HT-29 (cell line): ENCODE results near the gene UGT1A9.

DNA sequence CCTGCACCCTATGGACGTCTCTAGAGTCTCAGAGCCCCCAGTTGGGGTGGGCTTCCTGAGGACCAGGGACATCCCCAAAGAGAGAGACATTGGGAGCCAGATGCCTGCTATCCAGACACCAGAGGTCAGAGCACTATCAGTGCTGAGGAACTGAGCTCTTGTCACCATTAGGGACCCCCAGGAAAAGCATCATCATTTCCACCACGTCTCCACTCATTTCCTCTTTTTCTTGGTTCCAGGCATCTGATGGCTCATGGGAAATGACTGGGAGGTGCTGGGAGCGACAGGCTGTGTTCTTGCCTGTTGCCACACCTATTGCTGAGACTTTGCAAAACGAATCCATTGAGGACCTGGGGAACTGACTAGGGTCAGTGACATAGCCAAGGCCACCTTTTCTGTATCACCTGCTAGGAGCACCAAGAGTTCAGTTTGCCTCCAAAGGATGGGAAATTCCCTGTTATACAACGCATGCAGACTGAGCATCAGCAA is 9.5 kb downstream of the NEU2 start:
- RAMPAGE, long total RNA = no peak

GRCh38 chr2:233082198-233082539 is 22.0 kb downstream of the INPP5D start:
- RAMPAGE, long total RNA = no peak

DNA sequence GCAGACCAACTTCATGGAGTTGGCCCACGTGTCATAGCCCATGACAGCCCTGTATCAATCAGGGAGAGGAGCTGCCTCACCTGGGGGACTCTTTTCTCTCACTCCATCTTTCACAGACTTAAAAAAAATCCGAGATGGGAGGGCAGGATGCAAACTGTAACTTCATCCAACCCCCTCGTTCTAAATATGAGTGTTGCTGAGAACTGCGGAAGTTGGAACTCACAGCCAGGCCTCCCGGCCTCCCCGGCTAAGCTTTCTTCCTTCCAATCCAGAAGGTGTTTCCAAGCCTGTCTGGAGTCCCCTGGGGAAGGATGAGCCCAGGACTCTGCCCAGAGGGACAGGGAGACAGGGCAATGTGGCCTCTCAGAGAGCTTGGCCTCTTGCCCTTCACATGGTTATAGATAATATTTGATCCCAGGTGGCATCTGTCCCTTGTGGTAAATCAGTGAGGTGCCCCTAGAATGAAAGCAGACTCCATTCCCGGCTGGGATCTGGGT is 22.5 kb downstream of the INPP5D start:
- RAMPAGE, long total RNA = no peak

DNA sequence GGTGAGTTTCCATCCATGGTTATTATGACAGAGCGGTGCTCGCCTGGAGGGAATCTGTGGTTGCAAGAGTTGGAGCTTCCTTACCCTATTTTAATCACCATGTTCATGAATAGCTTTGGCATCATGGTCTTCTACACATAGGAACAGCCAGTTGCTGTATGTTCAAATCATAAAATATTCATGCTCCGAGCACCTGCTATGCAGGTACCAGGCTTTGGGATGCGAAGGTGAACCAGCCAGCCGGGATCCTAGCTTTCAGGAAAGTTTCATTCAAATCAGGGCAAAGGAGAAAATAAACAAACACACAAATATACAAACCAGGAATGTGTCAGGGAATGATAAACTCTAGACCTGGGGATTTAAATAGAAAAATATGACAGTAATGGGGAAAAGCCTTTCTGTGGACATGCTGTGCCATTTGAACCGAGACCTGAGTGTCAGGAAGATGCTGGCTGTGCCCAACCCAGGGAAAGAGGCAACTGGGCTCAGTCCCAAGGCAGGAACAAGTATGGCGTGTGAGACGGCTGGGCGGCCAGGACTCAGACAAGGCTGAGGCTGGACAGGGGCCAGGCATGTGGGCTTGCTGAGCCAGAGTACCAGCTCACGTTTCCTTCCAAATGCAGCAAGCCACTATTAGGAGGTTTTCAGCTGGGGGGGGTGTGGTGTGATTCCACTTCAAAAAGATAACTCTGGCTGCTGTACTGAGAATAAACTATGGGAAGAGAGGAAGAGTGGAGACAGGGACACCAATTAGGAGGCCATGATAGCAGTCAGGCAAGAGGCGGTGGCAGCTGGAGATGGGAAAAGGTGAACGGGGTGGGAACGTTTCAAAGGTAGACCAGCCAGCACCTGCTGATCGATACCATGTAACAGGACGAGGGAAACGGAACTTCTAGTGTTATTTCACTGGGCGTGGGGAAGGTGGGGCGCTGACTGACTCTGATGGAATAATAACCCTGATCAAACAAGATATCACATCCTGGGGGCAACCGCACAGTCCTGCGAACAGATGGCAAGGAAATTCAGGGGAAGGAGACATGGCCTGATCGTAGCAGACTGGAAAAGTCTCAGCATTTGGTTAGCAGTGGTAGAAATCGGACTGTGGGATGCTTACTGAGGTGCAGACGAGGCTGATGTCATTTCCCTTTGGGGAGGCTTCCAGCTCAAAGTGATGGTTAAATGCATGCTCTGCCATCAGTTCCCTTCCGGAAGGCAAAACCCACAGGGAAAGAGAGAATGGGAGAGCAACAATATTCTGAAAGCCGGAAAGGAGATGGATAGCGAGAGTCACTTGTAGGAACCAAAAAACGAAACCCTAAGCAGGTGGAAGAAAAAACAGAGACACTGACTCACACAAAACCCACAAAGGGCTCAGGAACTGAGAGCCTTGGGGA is 92.6 kb downstream of the INPP5D start:
- RAMPAGE, long total RNA = no peak

DNA sequence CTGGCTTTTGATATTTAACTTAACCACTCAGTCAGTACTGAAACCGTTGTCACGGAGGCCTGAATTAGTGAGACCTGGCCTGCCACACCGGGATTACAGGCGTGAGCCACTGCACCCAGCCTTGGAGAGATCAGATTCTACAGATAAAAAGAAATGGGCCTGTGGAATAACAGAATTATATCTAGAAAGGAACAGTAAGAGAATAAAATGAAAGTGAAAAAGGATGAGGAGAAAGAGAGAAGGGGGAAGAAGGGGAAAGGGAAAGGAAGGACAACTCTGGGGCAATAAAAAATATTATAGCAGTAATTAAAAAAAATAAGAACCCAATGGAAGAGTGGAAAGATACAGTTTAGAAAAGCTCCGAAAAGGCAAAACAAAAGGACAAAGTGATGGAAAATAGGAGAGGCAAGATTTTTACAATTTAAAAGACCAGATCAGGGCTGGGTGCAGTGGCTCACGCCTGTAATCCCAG is 94.8 kb downstream of the INPP5D start:
- RAMPAGE, long total RNA = no peak

- RAMPAGE, long total RNA = no peak
Observed at GRCh38 chr2:233164315-233165007, 87.0 kb upstream of the ATG16L1 start.

GRCh38 chr2:233204396-233205093 is 46.9 kb upstream of the ATG16L1 start:
- RAMPAGE, long total RNA = no peak

GRCh38 chr2:233213525-233214062 is 37.9 kb upstream of the ATG16L1 start:
- RAMPAGE, long total RNA = no peak

DNA sequence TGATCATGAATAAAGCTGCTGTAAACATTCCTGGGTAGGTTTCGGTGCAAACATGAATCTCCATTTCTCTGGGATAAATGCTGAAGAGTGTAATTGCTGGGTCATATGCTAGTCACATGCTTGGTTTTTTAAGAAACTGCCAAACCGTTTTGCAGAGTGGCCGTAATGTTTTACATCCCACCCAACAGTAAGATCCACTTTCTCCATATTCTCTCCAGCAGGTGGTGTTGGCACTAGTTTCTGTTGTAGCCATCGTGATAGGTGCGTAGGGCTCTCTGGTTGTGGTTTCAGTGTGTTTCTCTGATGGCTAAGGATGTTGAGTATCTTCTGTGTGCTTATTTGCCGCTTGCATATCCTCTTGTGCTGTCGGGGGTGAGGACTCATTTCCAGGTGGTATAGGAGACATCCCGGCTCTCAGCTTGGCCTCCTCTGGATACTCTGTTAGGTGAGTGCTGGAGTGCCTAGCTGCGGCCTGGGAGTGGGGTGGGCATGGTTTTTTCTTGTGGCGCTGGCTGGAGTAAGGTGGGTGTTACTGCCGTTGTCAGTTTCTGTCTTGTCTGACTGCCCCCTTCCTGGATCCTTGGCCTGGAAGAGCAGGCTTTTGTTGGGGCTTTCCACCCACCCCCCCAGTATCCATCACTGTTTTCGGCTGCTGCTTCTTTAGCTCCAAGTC is 69.0 kb downstream of the DGKD start:
- RAMPAGE, long total RNA = no peak

GRCh38 chr2:233451574-233452048 is 97.3 kb downstream of the DGKD start:
- RAMPAGE, long total RNA = no peak

DNA sequence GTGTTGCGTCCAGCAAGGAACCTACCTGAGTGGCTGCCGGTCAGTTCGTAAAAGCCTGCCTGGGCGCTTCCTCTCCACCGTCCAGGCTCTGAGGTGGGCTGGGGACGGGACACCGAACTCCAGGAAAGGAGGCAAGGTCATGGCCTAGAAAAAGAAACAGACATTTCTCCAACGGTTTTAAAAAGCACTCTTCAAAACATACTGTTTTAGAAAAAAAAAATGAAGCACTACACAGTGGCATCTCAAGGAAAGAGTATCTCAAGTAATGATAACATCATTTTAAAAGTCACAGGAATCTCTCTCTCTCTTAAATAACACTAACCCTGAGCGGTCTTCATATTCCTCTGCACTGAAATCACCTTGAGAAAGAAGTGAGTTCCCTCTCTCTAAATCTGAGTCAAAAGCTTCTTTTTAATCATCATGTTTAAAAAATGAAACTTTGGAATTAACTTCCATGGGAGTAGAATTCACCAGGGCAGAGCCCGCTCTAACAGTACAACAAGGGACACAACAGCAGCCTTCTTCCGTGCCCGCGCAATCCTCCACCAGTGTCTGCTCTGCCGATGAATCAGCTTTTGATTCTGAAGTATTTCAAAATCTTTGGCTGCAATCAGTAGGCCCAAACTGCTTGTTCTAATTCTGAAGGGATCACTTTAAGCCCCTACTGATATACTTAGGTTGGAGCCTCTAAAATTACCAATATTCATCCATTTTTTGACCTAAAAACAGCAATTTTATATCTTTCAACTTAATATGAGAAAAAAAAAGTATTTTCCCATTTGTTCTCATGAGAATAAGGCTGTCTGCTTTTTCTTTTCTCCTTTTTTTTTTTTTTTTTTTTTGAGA is 77.0 kb downstream of the USP40 start:
- RAMPAGE, long total RNA = no peak

GRCh38 chr2:233671437-233672224 is at the start of gene UGT1A9:
TSS of gene UGT1A9 (plus strand) at chr2:233671898.
- RAMPAGE, long total RNA = no peak

DNA sequence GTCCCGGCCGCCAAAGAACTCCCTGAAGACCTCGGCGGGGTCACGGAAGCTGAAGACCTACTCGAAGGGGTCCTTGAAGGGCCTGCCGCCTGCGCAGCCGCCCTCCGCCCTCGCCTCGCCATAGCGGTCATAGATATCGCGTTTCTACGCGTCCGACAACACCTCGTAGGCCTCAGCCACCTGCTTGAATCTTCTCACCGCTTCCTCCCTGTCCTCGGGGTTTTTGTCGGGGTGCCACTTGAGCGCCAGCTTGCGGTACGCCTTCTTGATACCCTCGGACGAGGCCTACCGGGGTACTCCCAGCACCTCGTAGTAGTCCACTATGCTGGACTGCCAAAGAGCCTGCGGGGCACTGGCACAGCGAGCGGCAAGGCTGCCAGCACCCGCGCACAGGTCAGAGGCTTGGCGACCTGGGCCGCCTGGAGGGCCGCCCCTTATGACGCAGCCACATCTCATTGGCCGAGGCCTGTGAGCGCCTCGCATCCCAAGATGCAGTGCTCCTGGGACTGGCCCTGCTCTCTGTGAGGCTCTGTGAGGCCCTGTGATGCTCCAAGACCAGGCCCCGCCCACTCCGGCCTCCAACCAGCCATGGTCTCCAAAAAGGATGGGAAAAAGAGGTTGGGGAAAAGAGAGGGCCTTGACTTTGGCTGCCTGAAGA is 5.0 kb upstream of the UGT1A1 start:
- RAMPAGE, long total RNA = no peak

DNA sequence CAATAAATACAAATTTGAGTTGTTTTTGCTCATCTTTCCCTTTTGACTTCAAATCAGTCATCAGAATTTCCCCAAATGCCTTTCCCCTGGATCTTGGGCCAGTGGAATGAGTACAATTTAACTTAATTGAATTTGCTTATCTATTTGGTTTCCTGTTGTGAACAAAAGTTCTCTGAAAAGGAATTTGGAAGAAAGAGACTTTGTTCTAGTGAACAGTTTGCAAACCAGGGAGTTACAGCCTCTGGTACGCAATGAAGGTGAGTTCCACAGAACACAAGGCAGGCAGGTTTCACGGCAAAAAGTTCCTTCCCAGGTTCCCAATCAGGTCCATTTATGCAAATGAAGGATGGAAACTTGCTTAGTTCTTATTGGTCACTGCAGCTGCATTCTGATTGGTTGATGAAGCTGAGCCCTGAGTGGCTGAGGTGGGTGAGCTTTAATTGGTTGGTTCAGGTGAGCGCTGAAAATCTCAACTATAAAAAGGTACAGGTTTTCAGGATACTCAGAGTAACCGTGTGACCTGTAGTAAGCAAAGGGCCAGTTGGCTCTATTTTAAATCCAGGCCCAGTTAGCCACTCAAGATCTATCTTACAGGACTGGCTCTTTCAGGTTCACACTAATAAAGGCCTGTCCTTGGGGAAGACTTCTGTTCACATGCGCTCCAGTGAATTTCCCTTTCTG is 1.0 kb upstream of the UGT1A1 start:
- RAMPAGE, long total RNA = no peak

- RAMPAGE, long total RNA = no peak
Observed at GRCh38 chr2:233760670-233761242, 686 bp downstream of the UGT1A1 start.

- RAMPAGE, long total RNA = no peak
Observed at GRCh38 chr2:233821997-233822482, 32.3 kb downstream of the HJURP start.

- RAMPAGE, long total RNA = no peak
Observed at GRCh38 chr2:233823192-233823884, 31.0 kb downstream of the HJURP start.

DNA sequence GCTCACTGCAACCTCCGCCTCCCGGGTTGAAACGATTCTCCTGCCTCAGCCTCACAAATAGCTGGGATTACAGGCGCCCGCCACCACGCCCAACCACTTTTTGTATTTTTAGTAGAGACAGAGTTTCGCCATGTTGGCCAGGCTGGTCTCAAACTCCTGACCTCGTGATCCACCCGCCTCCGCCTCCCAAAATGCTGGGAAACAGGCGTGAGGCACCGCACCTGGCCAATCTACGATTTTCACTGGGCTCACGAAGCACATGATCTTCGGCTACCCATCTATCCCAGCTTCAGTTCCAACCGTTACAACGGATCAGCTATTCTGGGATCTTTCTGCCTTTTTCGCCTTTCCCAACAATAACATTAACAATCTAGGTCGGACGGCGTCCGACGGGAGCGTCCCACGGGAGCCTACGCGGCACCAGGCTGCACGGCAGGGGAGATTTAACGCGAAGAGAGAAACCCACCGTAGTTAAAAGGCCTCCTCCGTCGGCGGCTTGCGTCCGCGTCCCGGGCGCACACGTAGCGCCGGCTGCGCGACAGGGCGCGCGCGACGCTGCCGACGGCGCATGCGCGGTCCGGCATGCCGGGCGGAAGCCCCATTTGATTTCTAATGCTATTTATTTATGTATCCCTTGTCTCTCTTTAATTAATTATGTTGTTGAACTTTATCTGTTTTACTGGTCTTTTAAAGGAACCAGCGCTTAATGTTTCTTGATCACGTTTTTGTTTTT is 13.7 kb upstream of the HJURP start:
- RAMPAGE, long total RNA = start-site peak on the minus strand centred at position 528 of the sequence, 48 bp wide, 79 and 44 reads in 2 replicates

- RAMPAGE, long total RNA = no peak
Observed at GRCh38 chr2:233938824-233939424, 21.8 kb downstream of the TRPM8 start.

DNA sequence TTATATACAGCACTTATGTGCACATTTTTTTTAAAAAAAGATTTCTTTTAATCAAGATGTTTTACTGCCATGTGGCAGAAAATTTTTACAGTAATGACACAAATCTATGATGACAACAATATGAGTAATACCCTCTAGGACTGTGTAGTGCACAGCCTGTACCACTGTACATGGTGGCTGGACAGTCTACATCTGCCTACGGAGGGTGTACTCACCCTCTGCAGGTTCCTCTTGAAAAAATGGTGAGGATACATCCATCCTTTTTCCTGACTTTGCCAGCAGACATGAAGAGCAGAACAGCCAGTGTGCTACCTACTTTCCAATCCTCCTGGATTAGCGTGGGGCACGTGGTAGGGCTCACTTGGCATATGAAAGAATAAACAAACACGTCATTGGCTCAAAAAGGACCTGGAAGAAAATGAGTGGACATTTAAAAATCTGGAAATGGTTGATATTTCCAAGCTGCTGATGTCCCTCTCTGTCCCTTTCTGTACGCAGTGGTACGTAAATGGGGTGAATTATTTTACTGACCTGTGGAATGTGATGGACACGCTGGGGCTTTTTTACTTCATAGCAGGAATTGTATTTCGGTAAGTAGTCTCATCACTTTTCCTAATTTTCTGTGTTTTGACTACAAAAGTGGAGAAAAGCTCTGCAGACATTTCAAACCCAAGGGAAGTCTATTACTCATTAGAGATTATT is 62.7 kb downstream of the TRPM8 start:
- RAMPAGE, long total RNA = no peak